Natural killer cell (primary cell): ENCODE measurements around the gene ZNF732.

DNA sequence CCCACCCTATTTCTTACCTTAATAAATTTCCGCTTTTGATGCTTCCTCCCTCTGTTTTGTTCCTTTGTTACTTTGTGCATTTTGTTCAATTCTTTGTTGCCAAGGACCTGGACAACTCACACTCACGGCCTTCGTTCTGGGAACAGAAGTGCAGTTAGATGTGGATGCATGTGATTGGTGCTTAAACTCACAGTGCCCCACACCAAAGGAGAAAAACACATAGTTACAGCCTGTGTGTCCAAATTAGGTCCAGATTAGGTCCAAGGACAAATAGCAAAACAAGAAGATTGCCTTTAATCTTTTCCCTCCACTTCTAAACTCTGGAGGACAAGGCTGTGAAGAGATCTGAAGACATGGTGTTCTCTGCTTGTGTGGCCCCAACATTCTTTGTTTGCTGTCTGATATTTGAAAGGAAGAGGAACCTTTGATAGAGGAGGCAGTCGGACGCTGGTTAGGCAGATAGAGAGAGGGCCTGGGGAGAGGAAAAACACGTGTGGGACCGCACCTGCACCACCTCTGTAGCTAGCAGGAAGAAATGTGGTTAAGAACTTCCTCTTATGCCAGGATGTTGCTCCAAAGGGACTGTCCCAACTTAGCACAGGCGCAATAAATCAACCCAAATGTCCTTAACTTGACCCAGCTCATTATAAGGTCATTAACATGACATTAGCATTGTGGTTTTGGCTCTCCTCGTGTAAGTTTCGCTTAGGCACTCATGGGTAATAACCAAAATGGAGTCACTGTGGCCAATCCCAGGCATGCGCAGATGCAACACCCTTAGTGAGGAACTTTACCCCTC lies 1.6 kb upstream of the ZNF595 start:
- PRO-cap = no peak

DNA sequence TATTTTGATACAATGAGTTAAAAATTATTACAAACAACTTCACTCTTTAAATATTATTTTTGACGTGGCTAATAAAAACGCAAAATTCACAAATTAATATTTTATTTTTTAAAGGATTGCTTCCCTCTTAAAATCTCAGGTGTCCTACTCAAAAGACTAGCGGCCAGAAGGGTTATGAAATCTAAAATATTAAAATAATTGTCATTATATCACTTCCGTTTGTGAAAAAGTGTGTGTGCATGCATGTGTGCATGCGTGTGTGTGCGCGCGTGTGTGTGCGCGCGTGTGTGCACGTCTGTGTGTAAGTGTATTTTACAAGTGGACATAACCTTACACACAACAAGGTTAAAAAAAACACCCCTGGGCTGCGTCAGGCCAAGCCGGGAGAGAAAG lies 390 bp upstream of the ZNF595 start:
- PRO-cap = no peak

GRCh38 chr4:241372-242052 lies 63.8 kb downstream of the ZNF732 start:
- PRO-cap = no peak

DNA sequence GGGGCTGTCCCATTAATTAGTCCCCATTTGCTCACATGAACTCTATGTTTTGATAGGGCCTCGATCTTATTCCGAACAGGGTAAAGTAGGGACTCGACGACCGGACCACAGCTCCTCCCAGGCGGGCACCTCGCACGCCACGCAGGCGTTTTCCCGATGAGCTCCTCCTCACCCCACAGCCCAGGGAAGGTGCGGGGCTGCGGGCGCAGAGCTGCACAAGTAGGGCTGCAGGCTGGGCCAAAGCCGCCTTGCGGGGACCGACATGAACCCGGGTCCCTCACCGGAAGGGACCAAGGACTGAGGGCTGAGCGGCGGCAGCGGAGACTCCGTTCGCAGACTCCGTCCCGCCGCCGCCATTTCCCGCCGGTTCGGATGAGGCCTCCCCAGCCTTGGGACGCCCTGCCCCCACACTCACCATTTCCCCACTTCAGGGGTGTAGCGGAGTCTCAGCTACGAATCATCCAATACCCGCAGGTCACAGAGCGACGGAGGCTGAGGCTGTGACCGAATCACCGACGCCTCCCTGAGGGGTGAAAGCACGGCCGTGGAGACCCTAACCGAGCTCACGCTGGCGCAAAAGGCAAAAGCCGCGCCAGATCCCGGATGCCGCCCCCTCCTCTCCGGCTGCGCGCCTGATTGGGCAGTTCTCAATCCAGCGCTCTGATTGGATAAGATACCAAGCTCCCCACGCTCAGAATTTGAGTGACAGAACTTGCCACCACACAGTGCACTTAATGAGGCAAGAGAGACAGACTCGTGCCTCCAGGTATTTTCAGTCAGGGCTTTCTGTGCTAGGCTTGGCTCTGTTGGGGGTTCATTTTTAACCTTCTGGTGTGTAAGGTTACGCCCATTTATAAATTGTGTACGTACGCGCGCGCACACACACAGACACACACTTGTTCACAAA lies at the start of gene ZNF732:
Gene ZNF732 (minus strand): TSS at position 582 of the 907 bp plus-strand sequence.
- PRO-cap = unidirectional peak, minus-strand start at position 359 of the sequence

DNA sequence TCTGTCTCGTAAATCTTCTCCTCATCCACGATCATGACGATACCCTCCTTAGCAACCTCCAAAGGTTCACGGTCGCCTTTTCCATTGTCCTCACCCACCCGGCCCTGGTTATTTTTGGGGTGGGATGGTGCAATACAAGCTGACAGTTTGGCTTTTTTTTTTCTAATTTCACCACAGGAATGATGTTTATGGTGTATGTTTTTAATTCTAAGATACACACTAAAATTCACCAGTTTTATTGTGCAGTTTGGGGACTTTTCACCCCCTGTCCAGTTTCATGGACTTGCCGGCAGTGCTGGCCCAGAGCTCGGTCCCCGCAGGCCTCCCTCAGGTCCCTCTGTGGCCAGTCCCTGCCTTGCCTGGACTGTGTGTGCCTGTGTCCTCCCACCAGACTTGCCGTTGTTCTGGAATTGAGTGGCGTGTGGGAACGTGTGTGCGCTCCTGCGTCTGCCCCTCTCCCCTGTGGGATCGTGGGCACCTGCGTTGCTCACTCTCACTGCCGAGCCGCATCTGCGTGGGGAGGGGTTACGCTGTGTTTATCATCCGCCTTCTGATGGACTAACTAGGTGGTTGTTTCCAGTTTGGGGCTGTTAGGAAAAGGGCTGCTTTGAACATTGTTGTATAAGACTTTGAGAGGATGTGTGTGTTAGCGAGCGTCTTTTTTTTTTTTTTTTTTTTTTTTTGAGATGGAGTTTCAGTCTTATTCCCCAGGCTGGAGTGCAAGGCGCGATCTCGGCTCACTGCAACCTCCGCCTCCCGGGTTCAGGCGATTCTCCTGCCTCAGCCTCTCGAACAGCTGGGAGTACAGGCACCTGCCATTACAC lies 21.2 kb downstream of the PCGF3 start:
- PRO-cap = no peak

DNA sequence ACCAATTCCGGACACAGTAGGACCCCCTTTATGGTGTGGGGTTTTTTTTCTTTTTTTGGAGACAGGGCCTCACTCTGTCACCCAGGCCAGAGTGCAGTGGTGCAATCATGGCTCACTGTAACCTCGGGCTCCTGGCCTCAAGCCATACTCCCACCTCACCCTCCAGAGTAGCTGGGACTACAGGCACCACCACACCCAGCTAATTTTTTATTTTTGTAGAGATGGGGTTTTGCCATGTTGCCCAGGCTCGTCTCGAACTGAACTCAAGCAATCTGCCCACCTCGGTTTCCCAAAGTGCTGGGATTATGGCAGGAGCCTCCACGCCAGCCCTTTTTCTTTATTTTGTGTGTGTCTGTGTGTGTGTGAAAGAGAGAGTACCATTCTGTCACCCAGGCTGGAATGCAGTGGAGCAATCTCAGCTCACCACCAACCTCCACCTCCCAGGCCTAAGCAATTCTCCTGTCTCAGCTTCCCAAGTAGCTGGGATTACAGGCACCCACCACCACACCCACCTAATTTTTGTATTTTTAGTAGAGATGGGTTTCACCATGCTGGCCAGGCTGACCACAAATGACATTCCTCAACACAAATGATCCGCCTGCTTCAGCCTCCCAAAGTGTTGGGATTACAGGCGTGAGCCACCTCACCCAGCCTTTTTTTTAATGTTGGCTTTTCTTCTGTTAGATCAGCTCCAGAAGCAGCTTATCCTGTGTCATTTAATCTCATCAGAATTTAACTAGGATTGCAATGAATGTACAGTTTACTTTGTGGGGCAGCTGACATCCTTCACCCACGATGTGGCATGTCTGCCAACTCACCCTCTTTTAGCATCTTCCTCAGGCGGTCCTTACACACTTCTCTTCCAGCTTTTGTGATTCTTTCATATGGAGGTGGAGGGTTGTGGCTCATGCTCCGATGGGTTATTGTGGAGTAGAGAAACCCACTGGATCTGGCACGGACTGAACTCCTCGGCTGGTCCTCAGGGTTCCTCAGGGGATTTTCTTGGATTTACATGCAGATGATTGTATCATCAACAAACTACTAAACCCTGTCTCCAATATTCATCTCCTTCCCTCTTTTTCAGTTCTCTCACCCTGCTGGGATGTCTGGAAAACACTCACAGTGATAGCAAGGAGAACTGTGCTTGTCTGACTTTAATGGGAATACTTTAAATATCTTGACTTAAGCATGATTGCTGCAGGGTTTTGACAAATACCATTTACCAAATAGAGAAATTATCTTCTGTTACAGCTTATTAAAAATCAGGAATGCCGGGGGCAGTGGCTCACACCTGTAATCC lies 50.3 kb downstream of the CPLX1 start:
- PRO-cap = no peak

GRCh38 chr4:780584-781516 lies 45.1 kb downstream of the CPLX1 start:
- PRO-cap = no peak

DNA sequence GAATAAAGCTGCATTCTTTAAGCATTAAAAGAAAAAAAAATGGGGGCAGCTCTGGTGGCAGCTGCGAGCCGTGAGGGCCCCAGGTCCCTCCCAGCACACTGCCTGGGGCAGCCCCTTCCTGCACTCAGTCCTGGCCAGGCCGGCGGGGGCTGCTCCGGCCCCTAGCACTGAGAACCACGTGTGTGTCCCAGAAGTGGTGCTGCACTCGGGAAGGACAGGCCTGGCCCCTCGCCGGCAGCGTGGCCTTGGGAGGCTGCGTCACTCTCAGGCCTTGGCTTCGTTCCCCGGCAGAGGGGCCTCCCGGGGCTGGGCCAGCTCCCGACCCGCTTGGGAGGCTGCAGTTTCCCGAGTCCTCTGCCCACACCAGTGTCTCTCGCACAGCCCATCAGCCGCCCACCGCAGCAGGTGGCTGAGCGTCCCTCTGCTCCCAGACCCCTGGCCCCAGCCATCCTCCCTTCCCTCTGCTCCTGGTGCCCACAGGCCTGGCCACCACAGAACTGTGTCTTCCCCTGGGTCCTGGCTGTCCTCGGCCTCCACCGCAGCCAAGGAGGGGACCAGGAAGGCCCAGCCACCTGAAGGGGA lies 10.8 kb upstream of the CPLX1 start:
- PRO-cap = no peak

GRCh38 chr4:907947-908386 lies 24.1 kb downstream of the GAK start:
- PRO-cap = no peak

GRCh38 chr4:909770-910180 lies 22.3 kb downstream of the GAK start:
- PRO-cap = no peak

GRCh38 chr4:930926-931901 lies 902 bp downstream of the GAK start:
- PRO-cap = bidirectional peak, plus-strand start at chr4:931820, minus-strand start at chr4:931619

- PRO-cap = no peak
These were observed 14.7 kb downstream of the FGFRL1 start for GRCh38 chr4:1025806-1026781.

GRCh38 chr4:1040090-1040527 lies 28.7 kb downstream of the FGFRL1 start:
- PRO-cap = no peak

GRCh38 chr4:1053271-1053629 lies 41.8 kb downstream of the FGFRL1 start:
- PRO-cap = no peak

GRCh38 chr4:1176968-1178050 lies 4.9 kb upstream of the SPON2 start:
- PRO-cap = unidirectional peak, plus-strand start at chr4:1177840

GRCh38 chr4:1191509-1191995 lies 19.2 kb upstream of the SPON2 start:
- PRO-cap = no peak

DNA sequence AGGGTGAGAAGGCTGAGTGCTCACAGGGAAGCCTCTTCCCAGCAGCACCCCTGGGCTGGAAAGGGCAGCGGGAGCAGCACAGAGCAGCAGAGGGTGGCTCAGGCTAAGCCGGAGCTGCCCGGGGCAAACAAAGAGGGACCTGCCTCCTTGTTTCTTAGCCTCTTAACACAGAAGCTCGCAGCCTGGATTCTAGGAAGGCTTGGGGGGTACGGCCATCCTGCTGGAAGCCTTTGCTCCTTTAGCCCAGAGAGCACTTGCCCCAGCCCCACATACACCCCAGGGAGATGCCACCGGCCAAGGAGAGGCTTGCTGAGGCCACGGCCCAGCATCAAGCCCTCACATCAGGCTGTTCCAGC lies 20.1 kb upstream of the SPON2 start:
- PRO-cap = no peak

DNA sequence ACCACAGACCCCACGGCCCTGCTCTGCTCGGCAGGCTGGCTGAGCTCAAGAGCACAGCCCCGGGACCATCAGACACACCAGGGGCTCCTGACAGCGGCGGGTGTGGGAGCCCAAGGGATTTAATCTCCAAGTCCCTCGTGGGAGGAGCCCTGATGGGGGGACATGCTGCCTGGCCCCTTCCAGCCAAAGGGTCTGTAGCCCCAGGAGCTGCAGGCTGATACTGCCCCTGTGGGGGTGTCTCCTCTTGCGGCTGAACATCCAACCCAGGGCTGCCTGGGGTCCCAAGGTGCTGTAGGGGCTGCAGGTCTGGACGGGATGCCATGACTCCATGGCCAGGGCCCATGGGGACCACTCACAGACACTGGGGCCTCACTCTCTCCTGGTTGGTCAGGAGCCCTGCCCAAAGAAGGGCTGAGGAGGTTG lies 35.2 kb downstream of the CTBP1 start:
- PRO-cap = no peak

DNA sequence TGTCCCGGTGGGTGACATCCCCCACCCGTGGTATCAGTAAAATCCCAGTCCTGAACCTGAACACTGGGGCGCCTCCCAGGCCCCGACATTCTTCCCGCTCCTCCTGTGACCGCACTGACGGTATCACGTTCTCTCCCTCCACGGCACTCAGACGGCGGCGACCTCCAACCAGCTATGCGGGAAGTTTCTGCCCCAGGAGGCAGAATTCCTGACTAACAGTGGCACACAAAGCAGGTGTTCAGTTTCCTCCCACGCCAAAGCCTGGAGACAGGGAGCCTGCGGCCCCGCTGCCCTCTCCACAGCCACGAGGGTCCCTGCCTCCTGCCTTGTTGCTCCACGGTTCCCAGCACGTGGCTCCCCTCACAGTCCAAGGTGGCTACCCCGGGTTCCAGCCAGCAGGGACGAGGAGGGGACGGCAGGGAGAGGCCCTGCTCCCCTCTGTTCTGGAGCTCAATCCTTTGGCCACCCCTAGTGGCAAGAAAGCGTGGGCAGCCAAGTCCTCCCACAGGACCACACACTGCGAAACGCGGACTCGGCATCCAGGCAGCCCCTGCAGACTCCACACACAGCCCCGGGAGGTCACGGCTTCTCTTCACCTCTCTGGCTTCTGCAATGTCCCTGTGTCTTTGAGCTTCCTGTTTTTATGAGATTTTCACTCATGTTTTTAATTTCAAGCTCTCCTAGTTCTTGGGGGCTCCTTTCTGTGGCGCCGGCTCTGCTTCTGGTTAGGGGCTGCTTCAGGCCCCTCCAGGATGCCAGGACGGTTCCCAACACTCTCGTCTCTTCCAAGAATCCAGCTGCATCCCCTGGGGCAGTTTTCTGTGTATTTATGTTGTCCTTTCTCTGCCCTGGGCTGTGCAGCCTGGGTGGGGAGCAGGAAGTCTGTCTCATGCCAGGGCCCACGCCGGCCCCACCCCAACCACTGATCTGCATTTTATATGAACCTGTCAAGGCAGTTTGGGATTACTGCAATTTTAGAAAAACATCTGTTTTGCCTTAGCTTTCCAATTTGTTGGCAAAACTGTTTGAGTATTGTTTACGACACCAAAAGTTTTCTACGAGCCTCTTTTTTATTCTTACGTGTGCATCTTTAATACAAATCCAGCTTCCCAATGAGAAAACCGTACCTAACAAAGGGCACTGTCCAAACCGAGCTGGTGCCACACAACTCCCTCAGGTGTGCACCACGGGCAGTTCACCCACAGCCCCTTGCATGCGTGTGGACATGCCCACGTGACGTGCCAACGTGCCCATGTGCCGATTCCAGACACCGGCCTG lies 14.9 kb downstream of the CTBP1 start:
- PRO-cap = no peak

DNA sequence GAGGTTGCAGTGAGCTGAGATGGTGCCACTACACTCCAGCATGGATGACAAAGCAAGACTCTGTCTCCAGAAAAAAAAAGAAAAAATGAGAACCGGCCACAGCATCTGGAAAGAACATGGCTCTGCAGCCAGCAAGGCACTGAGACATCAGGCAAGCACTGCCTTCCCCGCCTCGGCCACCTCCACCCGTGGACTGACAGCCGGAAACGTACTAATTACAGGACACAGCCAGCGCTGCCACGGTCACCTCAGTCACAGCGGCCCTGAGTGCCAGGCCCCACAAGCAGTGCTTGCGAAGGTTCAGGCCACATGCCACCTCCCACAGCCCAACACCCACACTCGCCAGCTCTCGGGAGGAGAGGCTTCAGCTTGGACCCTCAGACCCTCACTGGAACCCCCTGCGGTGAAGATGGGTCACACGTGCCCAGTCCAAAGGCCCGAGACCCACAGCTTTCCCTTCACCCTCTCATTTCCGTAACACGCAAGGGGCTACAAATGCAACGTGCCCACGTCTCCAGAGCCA lies 16.8 kb downstream of the FAM53A start:
- PRO-cap = no peak